ENCODE results near the gene SSB.

- RAMPAGE, long total RNA = no peak
- RRBS = no CpG with 5 or more reads among the region's 9 CpGs
Measured at GRCh38 chr2:164514314-164515356, 106.6 kb downstream of the GRB14 start.

DNA sequence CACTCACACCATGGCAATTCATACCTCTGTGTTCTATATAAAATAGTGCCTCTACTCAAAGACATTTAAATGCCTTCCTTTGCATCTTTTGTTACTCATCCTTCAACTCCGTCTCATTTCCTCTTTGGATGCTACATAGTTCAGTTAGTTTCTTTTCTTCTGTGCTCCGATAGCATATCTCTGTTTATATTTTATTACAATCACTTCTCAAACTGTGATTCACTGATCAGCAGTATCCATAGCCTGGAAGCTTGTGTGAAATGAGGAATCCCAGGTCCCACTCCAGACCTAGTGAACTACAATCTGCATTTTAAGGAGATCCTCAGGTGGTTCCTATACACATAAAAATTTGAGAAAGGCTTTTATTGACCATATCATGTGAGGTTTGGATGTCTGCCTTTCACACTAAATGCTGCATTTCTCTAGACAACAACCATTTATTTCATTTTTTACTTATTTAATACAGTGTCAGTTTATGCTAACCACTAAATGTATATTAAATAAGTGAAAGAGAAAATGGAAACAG lies 31.7 kb upstream of the GRB14 start:
- RAMPAGE, long total RNA = no peak
- RRBS = no CpG with 5 or more reads among the region's 2 CpGs

DNA sequence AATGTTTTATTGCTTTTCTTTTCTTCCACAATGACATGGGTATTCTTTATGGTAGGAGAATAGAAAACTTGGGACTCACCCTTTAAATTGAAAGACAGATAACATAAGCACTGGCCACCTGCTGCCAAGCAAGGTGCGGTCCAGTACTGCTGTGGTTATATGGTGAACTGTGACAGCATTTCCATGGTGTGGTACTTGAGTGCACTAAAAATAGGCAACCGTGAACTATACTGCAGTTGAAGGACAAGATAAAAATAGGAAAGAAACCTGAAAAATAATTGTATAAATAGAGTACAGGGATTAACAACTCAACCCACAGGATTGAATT lies 54.4 kb upstream of the GRB14 start:
- RAMPAGE, long total RNA = no peak
- RRBS = no CpG with 5 or more reads among the region's 2 CpGs

GRCh38 chr2:164776149-164776817 lies 65.3 kb downstream of the COBLL1 start:
- RAMPAGE, long total RNA = no peak
- RRBS = no CpG with 5 or more reads among the region's 7 CpGs

GRCh38 chr2:164786861-164787602 lies 54.6 kb downstream of the COBLL1 start:
- RAMPAGE, long total RNA = no peak
- RRBS = no CpG with 5 or more reads among the region's 2 CpGs

DNA sequence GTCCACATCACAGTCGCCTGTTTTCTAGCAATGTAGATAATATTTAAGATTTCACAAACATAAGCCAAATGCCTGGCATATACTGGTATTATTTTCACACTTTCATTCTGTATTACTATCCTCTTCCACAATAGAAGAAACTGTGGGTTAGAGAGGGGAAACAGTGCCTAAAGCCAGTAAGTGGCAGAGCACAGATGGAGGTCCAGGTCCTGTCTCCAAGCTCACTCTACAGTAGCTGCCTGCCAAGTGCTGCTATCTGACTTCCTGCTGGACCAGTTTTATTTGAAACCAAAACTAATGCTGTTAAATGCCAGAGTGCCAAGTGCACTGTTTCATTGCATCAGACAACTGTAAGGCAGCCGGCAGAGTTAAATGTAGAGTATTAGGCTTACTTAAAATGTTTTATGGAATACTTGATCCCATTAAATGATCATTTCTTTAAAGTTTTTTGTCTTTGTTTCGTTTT lies 15.2 kb downstream of the COBLL1 start:
- RAMPAGE, long total RNA = no peak
- RRBS = no CpG with 5 or more reads among the region's 3 CpGs

GRCh38 chr2:166184704-166185244 lies 57.0 kb upstream of the SCN1A start:
- RAMPAGE, long total RNA = no peak
- RRBS = no CpG with 5 or more reads among the region's 4 CpGs

DNA sequence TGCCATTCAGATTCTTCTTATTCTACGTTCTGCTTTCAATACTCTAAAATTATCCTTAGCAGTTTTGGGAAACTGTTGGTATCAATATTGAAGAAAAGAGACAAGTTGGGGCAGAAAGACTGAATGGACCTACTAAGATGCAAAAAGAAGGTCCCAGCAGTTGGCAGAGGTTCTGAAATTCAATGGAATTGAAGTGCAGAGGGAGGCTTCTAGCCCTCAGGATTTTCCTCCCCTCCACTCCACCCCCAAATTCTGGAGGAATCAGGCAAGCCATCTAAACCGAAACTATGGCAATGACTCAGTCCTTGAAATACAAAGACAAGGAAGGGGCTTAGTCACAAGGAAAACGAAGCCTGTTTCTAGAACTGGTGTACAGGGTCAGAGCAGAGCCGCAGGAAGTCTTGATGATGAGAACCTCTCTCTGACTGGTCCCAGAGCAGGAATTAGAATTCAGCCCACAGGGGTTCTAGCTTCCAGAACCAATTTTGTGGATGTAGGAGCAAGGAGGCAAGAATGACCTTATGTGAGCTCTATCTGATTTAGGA lies 111.7 kb upstream of the SCN1A start:
- RAMPAGE, long total RNA = no peak
- RRBS = no CpG with 5 or more reads among the region's 4 CpGs

- RAMPAGE, long total RNA = no peak
- RRBS = no CpG with 5 or more reads among the region's 3 CpGs
Measured at GRCh38 chr2:167750727-167751182, 458.0 kb downstream of the B3GALT1 start.

- RAMPAGE, long total RNA = no peak
- RRBS = no CpG with 5 or more reads among the region's 8 CpGs
Measured at GRCh38 chr2:167765009-167765438, 472.2 kb downstream of the B3GALT1 start.

GRCh38 chr2:167844301-167845020 lies 402.9 kb downstream of the STK39 start:
- RAMPAGE, long total RNA = no peak
- RRBS = no CpG with 5 or more reads among the region's 13 CpGs

DNA sequence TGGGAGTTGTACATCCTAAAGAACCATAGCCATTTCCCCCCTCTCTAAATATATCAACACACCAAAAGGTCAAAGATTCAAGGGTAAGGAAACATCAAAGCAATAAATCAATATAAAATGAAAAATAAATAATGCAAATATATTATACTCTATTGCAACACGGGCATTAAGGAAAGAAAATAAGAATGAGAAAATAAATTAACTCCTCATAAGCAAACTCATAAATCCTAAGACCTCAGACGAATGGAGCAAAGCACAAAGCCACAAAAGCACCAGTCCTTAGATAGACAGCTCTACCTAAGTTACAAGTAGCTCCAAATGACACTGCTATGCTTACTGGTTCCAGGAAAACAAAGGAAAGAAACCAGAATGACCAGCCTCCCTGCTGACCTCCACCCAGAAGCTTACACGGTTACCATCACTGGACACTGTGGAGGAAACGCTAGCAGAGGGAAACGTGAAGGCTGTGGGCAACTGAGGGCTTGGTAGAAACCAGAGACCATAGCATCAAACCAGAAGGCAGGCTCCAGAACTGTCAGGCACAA lies 67.9 kb downstream of the STK39 start:
- RAMPAGE, long total RNA = no peak
- RRBS = no CpG with 5 or more reads among the region's 5 CpGs

- RAMPAGE, long total RNA = no peak
- RRBS = no CpG with 5 or more reads among the region's 3 CpGs
Measured at GRCh38 chr2:169072475-169072909, 3.1 kb downstream of the DHRS9 start.

GRCh38 chr2:169601146-169601874 lies 17.2 kb downstream of the PPIG start:
- RAMPAGE, long total RNA = no peak
- RRBS = no CpG with 5 or more reads among the region's 2 CpGs

DNA sequence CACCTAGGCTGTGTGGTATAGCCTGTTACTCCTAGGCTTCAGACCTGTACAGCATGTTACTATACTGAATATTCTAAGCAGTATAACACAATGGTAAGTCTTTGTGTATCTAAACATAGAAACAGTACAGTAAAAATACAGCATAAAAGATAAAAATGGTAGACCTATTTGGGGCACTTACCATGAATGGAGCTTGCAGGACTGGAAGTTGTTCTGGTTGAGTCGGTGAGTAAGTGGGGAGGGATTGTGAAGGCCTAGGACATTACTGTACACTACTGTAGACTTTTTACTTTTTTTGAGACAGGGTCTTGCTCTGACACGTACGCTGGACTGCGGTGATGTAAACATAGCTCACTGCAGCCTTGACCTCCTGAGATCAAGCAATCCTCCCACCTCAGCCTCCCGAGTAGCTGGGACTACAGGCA lies 6.2 kb downstream of the KLHL23 start:
- RAMPAGE, long total RNA = no peak
- RRBS = no CpG with 5 or more reads among the region's 5 CpGs

GRCh38 chr2:169798512-169799673 lies at the start of gene SSB:
Gene SSB (plus strand): TSS chr2:169798871.
- RAMPAGE, long total RNA = start-site peak on the plus strand at chr2:169798858-169798965, 3,765 and 2,915 reads in 2 replicates
- RRBS = under 1% methylated on average over 14 of the region's 72 CpGs

DNA sequence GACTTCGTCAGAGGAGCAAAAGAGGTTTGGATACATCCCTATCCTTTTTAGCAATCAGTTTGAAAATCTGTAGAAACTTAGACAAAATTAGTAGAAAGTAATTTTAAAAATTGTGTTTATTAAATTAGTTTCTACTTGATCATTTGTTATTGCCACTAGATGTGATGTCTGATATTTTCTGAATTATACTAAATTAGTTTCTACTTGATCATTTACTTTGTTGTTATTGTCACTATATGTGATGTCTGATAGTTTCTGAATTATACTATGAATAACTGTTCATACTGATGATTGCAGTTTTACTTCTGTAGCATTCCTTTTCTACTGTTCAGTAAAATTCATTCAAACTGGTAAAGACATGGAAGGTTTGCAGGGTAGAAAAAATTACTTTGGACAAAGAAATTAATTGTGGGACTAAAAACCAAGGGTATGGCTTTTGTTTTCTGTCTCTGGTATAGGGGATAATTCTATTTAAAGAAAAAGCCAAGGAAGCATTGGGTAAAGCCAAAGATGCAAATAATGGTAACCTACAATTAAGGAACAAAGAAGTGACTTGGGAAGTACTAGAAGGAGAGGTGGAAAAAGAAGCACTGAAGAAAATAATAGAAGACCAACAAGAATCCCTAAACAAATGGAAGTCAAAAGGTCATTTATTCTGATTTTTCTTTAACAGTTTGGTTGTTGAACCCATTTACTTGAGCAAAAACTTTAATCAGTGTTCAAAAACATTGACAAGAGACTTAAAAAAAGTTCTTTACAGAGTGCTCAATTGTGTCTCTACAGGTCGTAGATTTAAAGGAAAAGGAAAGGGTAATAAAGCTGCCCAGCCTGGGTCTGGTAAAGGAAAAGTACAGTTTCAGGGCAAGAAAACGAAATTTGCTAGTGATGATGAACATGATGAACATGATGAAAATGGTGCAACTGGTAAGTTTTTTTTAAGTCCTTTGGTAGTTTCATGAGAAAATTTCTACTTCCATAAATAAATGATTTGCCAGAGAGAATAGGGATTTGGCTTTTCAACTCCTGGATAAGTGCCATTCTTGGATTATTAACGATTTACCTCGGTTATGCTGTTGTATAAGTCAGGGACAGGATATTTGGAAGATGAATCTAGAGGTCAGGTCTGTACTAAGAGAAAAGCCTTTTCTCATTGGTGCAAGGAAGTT lies 12.1 kb downstream of the SSB start:
- RAMPAGE, long total RNA = no peak
- RRBS = no CpG with 5 or more reads among the region's 5 CpGs

- RAMPAGE, long total RNA = no peak
Measured at GRCh38 chr2:169894999-169895720, 67.9 kb downstream of the UBR3 start.

GRCh38 chr2:170154763-170155632 lies 22.9 kb upstream of the MYO3B start:
- RAMPAGE, long total RNA = no peak
- RRBS = no CpG with 5 or more reads among the region's 9 CpGs

GRCh38 chr2:170963246-170963889 lies 34.3 kb downstream of the GORASP2 start:
- RAMPAGE, long total RNA = no peak
- RRBS = no CpG with 5 or more reads among the region's 6 CpGs